T-cell (primary cell): ENCODE measurements around a stretch of chr2.

DNA sequence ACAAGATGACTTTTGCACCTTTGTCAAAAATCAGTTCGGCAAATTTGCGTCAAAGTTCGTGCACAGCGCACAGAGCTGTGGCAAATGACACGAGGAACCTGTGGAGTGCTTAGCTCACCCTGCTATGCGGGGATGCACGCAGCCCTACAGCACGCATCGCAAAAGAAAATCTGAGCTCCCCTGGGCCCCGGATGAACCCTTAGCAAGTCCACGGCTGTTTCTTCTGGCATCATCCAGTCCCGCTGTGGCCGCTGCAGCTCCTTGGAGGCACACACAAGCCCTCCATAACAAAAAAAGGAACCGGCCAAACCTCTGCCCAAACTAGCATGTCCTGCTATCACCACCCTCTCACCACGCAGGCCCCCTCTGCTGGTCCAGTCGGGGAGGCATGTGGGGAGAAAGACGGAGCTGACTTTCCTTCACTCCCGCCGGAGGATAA is 35.6 kb upstream of the MLPH start:
- PRO-cap, 7 experiments, result no peak in any of the 7 experiments

DNA sequence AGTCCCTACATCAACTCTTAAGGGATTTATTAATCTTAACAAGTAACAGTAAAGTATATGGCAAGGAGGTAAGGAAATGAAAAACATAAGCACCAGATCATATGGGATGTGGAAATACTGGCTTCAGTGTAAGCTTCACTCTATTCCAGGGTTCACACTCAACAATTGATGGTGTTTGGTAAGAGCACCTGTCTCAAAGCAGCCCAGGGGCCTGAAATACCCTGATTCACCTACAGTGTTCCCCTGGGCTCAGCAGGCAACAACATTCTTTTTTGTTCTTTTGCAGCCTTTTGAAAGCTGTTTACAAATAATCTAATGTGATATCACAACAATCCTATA is 1.2 kb upstream of the MLPH start:
- PRO-cap, 7 experiments, result no peak in any of the 7 experiments

GRCh38 chr2:237488246-237488642 is 1.2 kb downstream of the MLPH start:
- PRO-cap, 7 experiments, result no peak in any of the 7 experiments

GRCh38 chr2:237540766-237541381 is 25.5 kb upstream of the PRLH start:
- PRO-cap, 7 experiments, result no peak in any of the 7 experiments

DNA sequence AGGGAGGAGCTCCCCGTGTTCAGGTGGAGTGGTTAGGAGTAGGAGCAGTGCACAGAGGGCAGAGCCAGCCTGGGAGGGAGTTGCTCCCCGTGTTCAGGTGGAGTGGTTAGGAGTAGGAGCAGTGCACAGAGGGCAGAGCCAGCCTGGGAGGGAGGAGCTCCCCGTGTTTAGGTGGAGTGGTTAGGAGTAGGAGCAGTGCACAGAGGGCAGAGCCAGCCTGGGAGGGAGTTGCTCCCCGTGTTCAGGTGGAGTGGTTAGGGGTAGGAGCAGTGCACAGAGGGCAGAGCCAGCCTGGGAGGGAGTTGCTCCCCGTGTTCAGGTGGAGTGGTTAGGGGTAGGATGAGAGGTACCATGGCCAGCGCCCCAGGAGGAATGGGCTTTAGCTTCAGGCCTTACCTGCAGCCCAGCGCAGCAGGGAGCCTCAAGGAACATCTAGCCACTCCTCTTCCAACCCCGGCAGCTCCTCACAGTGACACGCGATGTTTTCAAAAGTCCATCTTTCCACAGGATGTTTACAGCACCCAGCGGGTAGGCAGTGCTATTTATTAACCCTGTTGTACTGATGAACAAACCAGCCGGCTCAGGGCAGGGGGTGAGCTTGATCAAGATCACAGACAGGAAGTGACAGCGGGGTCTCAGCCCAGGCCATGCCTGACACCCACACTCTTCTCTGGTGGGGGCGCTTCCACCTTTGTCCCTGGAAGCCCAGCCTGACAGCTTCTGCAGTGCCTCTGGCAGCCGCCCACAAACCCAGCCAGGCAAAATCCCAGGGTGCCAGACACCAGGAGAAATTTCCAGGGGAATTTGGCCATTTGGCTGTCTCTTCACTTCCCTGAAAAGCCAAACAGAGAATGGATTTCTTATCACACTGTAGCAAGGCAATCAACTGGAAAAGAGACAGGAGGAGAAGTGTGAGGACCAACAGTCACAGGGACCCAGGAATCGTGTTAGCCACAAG is 18.6 kb upstream of the PRLH start:
- PRO-cap, 7 experiments, result no peak in any of the 7 experiments

GRCh38 chr2:237630787-237631546 is 3.6 kb downstream of the LRRFIP1 start:
- PRO-cap, 7 experiments, result no peak in any of the 7 experiments

DNA sequence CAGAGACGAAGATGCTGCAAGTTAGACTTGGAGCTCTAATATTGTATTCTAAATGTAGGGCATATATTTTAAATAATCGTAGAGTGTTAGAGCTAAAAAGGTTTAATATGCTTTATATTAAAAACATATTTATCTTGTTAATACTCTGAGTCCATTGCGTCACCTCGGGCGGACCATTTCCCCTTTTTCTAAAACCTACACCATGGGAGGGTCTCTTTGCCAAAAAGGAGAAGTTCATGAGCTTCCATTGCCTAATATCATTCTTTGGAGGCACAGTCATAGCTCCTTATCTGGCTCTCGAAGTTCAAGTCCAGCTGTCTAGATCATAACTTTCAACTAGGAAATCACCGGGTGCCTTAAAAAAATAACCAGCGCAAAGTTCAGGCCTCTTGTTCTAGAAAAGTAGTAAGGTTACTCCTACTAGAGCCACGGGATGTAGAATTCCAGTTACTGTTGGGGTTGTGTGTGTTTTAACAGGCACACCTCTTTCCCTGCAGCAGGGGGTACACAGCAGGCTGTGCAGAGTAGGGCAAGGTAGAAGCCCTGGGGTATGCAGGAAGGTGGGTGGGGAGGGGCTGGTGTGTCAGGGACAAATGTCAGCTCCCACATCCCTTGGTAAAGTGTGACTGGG is 50.6 kb downstream of the LRRFIP1 start:
- PRO-cap, 7 experiments, result no peak in any of the 7 experiments

- PRO-cap, 7 experiments, result no peak in any of the 7 experiments
These were observed 35.7 kb upstream of the RBM44 start for GRCh38 chr2:237762367-237763733.

GRCh38 chr2:237870871-237871729 is 11.7 kb downstream of the RAMP1 start:
- PRO-cap, 7 experiments, result no peak in any of the 7 experiments

DNA sequence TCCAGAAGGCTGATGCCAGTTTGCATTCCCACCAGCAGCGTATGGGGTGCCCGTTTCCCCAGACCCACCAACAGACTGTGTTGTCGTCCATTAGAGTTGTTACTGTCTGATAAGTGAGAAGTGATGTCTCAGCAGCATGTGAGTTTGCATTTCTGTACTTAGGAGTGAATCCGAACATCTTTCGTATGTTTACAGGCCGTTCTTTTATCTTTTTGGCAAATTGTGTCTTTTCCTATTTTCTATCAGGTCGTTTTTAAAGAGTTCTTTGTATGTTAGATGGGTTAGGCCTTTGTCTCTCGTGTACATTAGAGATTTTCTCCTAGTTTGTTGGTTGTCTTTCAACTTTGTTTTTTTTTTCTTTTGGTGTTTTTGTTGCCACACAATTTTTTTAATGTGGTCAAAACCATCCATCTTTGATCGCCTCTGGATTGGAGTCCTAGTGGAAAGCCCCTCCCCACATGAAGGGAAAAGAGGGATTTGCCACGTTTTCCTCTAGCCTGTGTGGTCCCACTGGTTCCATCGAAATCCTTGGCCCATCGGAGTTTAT is 22.2 kb downstream of the RAMP1 start:
- PRO-cap, 7 experiments, result no peak in any of the 7 experiments

GRCh38 chr2:237888252-237888820 is 28.9 kb downstream of the RAMP1 start:
- PRO-cap, 7 experiments, result no peak in any of the 7 experiments

DNA sequence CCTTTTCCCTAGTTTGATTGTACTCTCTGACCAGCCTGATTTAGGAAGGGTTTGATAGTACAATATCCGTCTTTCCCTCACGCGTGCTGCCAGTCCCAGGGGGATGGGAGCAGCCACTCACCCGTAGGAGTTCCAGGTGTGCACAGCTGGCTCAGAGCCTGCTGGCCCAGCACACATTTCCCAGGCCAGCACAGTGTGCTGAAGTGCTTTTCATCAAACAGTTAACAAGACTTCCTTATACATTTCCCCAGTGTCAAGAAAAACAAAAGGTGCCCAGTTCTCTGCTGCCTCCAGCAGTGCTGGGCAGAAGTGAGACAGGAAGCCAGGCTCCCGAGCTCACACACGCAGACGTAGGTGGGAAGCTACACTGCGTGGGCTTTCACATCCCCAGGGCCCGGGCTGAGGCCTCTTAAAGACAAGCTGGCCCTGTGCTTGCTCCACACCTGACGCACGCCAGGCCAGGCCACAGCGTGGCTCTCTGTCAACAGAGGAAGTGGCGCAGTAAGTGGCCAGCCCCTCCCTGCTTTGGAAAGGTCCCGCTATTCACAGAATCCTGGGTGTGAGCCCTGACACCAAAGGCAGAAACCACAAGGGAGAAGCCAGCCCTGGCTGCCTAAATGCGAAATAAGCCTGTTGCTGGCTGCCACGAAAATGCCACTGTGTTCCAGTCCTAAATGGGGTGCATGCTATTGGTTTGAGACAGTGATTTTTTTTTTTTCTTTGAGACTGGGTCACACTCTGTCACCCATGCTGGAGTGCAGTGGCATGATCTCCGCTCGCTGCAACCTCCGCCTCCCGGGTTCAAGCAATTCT is 39.1 kb downstream of the RAMP1 start:
- PRO-cap, 7 experiments, result peak in 5 of 7 experiments; most common plus-strand start position 293 of the sequence (in 4); most common minus-strand start position 311 of the sequence (in 1)

- PRO-cap, 7 experiments, result no peak in any of the 7 experiments
These were observed 775 bp downstream of the UBE2F start for GRCh38 chr2:237967248-237968330.

DNA sequence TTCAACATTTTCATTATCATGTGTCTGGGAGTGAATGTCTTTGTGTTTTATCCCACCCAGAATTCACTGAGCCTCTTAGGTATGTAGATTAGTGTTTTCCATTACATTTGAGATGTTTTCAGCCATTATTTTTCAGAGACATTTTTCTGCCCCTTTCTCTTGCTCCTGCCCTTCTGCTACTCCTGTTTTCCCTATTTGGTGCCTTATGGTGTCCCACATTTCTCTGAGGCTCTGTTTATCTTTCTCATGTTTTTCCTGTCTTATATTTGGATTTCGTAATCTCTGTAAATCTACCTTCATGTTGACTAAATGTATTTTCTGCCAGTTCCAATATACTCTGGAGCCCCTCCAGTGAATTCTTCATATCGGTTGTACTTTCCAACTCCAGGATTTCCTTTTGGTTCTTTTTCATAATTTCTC is 18.9 kb downstream of the SCLY start:
- PRO-cap, 7 experiments, result no peak in any of the 7 experiments

DNA sequence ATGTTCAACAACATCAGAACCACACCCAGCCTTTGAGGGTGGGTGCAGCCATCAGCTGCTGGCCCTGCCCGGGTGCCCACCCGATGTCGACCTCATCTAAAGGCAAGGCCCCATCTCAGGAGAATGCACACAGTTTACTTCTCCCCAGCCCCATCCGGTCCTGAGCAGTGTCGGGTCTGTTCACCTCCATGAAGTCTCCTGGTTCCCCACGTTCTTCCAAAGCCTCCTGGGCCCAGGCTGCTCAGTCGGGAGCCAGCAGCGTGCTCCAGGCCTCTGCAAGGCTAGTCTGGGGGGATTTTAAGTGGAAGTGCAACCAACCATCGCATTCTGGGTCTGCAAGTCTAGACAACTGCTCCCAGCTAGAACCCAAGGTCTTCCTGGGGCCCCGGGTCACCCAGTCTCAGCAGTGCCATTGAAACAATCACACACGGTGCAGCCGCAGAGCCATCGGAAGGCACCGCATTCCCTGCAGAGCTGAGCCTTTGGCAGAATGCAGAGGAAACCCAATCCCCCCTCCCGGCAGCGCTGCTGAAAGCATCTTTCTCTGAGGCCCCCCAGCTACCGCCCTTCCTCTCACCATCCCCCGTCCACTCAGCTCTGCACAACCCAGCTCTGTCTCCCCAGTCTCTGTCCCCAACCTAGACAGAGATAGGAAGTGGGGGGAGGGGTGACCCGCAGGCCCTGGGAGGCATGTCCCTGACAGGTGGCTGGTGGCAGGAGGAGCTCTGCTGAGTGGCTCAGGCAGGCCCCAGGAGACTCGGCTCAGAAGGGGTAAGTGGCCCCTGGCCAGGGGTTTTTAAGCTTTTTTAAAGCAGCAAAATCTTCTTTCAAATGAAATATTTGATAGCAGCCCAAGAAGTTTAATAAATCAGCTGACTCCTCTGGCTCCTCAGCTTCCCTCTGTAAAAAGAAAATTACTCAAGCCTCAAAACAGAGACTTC is 8.6 kb downstream of the ESPNL start:
- PRO-cap, 7 experiments, result no peak in any of the 7 experiments

DNA sequence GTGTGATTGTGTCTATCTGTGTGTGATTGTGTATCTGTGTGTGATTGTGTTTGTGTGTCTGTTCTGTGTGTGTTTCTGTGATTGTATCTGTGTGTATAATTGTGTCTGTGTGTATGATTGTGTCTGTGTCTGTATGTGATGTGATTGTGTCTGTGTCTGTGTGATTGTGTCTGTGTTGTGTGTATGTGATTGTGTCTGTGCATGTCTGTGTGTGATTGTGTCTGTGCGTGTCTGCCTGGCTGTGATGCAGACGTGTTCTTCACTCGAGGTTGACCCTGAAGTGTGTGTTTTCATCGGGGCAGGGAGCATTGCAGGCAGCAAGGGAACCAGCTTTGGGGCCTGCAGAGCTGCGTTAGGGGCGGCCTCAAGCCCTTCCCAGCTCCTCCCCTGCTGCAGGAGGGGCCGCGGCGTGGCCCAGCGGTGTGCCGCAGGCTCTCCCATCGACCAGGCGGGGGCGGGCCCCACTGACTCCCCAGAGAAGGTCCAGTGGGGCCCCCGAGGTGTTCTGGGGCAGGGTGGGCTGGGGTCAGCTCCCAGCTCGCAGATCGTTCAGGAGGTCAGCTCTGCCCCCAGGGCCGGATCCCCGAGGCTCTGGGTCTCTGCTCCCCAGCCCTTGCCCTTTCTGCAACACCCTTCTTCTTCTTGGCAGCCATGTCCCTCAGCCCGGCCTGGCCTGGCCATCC is 11.4 kb upstream of the KLHL30 start:
- PRO-cap, 7 experiments, result no peak in any of the 7 experiments

DNA sequence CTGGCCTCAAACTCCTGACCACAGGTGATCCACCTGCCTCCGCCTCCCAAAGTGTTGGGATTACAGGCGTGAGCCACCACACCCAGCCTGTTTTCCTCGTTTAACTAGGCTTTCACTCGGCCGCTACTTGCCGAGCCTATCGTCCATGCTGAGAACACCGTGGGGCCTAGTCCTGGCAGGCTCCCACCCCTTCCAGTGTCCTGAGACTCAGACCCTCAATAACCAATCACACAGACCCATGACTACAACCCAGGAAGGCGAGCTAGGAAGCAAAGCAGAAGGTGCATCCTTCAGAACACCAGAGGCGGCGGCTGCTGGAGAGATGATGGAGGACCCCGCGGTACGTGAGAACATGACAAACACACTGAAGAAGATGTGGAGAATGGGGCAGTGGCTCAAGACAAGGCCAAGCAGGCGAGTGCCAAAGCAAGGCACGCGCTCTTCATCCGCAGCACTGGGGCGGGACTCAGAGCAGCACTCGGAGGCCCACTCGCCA is 13.5 kb downstream of the ERFE start:
- PRO-cap, 7 experiments, result peak in 1 of 7 experiments; most common minus-strand start position 98 of the sequence (in 1)

DNA sequence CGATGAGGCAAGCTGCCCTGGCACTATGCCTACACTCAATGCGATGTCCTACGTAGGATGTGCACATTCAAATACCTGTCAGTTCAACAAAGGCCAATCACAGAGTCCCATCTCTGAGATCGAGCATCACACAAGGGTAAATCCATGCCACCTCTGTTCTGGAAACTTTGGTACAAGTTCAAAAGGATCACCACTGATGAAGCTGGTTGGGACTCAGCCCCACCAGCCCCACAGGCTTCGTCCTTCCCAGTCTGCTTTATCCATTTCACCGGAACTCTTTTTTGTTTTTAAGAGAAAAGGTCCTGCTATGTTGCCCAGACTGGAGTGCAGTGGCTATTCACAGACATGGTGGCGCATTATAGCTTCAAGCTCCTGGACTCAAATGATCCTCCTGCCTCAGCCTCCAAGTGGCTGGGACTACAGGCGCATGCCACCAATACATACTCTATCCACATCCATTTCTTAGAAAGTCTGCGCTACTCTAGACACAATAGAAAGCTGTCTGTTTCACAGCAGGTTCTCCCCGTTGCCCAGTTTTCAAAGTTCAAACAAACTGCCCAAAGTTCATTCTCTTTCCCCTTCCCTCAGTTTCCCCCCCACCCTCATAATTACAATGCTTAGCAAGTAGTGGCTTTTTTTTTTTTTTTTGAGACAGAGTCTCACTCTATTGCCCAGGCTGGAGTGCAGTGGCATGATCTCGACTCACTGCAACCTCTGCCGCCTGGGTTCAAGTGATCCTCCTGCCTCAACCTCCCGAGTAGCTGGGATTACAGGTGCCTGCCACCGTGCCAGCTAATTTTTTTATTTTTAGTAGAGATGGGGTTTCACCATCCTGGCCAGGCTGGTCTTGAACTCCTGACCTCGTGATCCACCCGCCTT is 17.0 kb downstream of the ERFE start:
- PRO-cap, 7 experiments, result peak in 1 of 7 experiments; most common minus-strand start position 149 of the sequence (in 1)

GRCh38 chr2:238176468-238177134 is 17.8 kb downstream of the ERFE start:
- PRO-cap, 7 experiments, result no peak in any of the 7 experiments

DNA sequence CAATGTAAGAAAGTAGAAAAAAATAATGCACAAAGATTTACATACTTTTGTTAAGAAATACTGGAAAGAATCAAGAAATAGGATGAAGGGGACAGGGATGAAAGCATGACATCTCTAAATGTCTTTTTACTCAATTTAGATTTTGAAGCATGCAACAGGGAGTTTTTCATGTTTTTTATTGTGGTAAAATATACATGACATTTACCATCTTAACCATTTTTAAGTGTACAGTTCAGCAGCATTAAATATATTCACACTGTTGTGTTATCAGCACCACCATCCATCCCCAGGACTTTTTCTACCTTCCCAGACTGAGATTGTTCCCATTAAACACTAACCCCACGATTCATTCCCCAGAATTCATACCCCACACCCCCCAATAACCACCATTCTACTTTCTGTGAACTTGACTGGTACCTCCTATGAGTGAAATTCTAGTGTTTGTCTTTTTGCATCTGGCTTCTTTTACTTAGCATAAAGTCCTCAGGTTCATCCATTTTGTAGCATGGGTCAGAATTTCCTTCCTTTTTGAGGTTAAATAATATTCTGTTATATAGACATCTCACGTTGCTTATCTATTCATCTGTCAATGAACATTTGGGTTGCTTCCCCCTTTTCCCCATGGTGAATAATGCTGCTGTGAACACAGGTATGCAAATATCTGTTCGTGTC is 18.5 kb downstream of the ERFE start:
- PRO-cap, 7 experiments, result peak in 1 of 7 experiments; most common minus-strand start position 295 of the sequence (in 1)